SJSA1 (cell line): ENCODE measurements around the genes AWAT2 and OGT.

DNA sequence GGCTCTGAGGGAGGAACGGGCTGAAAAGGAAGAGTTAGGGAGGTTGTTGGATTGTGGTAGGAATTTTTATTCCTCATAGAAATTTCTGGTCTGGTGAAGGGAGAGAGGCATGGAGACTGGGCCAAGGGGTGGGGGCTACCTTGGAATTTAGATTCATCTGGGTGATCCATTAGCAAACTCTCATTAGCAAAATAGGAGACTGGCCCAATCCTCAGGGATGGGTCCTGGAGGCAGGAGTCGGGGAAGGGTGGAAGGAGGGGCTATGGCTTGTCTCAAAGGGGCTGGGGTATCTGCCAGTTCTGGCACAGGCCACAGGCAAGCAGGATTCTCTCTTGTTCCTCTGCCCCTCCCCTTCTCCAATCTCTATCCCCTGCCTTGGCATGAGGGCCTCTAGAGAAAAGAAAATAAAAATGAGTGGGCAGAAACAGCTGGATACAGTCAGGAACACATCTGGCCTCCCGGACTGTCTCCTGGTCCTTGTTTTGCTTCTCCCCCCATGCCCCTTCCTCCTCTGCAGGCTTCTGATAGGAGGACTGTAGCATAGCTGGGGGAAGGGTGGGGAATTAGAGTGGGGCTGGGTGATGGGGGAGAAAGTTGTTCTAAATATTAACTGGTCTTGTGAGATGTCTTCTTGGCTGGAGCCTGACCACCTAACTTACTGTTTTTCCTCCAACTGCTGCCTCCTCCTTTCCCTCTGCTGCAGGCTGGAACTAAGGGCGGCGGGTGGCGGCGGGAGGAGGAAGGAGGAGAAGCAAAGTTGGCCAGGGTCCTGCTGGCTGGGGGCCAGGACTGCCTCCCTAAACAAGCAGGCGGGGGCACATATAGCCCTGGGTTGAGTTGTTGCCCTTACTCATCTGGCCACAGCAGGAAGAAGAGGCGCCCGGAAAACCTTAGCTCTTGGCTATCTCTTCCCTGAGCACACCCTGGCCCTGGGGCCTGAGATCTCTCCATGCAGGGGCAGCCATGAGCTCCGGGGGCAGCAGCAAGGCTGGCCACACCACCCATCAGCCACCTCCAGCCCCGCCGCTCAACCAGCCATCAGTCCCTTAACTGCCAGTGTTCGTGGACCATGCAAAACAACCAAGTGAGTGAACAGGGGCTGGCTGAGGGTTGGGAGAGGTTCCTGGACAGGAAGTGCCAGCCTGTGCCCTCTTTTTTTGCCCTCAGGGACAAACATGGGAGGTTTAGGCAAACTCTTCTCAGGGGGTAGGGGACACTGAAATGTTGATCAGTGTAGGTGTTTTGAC, 53.4 kb upstream of the LAS1L start:
- RAMPAGE, long total RNA: no peak

DNA sequence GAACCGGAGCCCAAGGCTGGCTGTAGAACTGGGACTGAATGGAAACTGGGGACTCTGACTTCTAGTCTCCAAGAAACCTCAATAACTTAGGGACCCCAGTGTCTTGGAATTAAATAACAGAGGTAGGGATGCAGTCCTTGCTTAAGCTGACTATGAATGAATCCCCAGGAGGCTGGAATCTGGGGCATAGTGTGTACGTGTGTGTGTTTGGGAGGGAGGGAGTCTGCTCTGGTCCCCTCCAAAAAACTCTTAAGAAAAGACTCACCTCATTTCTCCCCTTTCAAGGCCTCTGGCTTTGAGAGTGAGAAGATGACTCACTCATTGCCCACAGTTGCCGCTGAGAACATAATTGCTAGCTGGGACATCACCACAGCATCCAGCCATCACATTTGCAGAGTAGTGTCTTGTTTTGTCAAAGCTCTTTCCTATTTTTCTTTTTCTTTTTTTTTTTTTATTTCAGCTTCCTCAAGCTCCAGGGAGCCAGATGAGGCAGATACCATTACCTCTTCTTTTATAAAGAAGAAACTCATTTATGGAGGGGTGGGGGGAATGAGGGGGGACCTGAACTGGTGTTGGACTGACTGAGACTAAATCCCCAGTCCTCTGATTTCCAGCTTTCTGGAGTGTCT, 61.7 kb upstream of the LAS1L start:
- RAMPAGE, long total RNA: no peak

DNA sequence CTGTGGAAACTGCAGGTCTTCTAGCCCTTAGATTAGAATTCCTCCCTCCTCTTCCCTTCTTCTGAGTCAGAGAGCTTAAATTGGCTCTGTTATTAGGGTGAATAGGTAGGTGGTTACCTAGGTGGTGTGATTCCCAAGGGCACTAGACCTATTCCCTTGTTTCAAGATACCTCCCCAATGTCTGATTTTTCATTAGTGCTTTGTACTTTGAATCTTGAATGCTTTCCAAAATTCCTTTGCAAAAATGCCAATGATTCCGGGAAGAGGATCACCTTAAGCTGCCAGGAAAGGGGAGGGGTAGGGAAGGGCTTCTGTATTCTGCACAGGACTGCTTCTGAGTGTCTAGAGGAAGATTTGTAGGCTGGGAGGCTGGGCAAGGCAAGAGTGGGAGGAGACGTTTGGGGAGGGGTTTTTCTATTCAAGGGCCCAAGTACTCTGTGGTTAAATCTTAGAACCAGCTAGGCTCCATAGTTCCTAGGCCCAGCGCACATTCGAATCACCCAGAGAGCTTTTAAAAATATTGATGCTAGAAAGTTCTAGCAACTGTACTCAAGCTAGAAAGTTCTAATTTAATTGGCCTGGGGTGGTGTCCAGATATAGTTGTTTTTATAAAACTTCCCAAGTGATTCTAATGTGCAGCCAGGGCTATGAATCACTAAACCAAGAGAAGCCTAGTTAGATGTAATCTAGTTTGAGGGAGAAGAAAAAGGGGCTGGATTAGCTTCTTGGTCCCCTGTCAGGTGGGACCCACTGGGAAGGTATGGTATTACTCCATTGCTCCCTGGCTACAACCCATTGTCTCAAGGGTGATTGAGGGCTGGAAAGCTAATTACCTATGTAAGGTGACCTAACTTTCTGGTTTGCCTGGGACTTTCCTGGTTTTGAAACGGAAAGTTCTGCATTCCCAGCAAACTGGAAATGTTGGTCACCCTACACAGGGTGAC, 24.2 kb upstream of the MSN start:
- RAMPAGE, long total RNA: no peak

- RAMPAGE, long total RNA: no peak
Observed at GRCh38 chrX:65678857-65679533, 11.5 kb downstream of the MSN start.

GRCh38 chrX:68210062-68210400, 223.3 kb downstream of the OPHN1 start:
- RAMPAGE, long total RNA: no peak

GRCh38 chrX:68998577-68999307, 166.5 kb downstream of the PJA1 start:
- RAMPAGE, long total RNA: no peak

GRCh38 chrX:69126604-69127031, 38.6 kb downstream of the PJA1 start:
- RAMPAGE, long total RNA: no peak

DNA sequence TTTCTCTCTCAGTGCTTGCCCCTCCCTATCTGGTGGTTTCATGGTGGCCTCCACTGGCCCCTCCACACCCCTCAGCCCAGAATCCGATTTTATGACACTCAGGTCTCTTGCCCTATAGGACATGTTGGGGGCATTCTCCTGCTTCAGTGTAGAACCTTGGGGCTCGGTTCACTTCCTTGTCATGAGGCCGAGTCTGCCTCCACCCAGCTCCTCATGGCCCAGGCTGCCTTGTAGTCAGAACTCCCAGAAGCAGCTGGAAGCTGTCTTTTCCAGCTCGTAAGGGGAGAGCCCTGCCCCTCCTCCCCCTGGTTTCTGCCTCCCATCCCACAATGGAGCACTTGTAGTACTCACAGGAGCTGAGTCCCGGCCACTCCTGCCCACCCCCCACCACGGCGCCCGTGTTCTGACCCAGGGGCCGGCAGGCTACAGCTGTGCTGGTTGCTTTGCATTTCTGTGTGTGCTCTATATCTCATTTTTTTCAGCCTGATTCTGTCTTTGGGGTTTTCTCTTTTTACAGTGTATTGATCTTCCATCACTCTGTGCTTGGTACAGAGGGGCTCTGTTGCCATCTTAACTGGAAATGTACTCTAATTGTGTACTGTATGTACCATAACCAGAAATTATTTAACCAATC, 24.7 kb upstream of the PJA1 start:
- RAMPAGE, long total RNA: no peak

- RAMPAGE, long total RNA: no peak
Observed at GRCh38 chrX:69503840-69504283, 264 bp upstream of the NALF2 start.

- RAMPAGE, long total RNA: no peak
Observed at GRCh38 chrX:69616920-69617177, 936 bp downstream of the EDA start.

DNA sequence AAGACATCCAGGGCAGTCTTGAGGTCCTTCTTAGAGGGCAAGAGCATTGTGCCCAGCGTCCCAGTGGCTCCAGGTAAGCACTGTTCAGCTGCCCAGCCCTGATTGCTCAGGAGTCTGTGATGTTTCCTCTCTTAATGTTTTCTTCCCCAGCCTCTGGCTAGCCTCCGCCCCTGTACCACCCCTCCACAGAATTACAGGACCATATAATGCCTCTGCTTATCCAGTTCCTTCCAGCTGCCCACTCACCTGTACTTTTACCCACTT, at the start of gene AWAT2:
TSS of gene AWAT2 (minus strand) at position 53 of the 264 bp plus-strand sequence.
- RAMPAGE, long total RNA: no peak

DNA sequence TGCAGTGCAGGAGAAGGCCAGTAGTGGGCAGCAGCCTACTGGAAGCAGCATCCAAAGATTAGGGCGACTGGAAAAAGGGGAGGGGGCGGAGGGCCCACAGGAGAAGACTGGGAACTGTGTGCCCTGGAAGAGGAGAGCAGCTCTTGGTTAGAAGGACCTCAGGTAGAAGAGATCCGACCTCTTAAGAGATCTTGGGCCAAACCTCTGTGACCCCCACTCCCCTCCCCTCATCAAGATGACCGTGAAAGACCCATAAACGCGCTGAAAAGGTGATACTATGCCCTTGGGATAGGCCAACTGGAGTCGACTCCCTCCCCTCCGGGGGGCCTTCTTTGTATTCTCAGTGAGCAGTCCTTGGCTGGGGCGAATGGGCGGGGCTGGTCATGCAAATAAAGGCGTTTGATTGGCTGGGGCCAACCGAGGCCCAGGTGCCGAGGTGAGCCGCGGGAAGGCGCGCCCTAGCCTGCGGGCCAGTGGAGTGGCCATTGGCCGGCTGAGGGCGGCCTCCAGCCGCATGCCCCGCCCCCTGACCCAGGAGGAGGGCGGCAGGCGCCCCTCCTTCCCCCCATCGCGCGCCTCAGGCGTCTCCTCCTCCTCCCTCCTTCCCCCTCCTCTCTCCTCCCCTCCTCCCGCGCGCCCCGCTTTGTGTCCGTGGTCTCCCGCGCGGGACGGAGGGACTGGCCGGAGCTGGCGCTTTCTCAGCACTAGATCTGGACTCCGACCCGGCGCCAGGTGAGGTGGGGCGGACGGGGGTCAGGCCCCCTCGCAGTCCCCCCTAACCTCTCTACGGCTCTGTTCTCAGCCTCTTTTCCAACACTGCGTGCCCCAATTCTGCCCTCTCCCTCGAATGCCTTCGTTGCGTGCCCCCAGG, 10.1 kb downstream of the DLG3 start:
- RAMPAGE, long total RNA: no peak

DNA sequence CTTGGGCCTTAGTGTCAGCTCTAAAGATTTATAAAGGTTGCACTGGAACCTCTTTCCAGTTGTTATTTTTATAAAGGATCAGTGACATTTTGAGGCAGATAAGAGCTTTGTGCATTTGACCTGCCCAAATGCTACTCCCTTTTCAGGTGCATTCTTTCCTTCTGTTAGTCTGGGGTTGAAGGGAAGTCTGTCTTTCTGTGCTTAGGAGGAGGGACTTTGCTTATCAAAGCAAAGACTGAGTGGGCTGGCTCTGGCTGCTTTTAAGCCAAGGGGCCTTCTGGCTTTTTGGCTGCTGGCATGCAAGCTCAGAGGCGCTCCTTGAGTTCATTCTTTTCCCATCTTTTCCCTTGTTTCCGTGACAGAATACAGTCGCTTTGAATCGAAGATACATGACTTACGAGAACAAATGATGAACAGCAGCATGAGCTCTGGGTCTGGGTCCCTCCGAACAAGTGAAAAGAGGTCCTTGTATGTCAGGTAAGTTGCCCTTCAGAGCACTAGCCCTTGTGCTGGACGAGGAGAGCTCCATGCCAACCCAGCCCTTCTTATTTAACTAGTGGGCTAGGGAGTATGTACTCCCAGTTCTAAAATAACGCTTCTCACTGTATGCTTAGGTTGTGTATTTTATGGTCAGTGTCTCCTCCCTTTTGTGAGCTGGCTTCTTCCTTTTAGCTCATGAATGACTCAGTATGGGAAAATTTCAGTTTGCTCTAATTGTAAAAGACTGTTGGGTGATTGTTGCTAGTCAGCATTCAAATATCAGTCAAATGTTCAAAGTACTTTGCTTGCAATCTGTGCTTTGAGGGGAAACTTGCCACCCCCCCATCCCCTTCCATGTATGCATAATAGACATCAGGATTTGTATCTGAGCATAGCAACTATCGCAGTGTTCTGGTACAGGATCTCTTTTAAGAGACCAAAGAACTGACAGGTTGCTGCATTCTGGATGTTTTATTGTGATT, 34.4 kb downstream of the DLG3 start:
- RAMPAGE, long total RNA: no peak

DNA sequence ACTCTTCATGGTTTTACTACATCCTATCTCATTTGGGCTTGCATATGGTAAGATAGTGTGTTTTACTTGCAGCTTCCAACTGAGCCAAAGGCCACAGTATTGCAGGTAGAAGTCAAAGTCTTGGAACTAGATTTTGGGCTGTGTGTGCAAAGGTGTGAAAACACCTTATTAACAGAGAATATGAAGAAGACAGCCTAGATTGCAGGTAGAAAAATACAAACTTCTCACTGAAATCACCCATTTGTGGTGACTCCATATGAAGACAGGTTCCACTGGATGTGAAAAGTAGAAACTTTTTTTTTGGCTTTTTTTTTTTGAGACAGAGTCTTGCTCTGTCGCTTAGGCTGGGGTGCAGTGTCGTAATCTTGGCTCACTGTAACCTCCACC, 46.0 kb downstream of the DLG3 start:
- RAMPAGE, long total RNA: no peak

DNA sequence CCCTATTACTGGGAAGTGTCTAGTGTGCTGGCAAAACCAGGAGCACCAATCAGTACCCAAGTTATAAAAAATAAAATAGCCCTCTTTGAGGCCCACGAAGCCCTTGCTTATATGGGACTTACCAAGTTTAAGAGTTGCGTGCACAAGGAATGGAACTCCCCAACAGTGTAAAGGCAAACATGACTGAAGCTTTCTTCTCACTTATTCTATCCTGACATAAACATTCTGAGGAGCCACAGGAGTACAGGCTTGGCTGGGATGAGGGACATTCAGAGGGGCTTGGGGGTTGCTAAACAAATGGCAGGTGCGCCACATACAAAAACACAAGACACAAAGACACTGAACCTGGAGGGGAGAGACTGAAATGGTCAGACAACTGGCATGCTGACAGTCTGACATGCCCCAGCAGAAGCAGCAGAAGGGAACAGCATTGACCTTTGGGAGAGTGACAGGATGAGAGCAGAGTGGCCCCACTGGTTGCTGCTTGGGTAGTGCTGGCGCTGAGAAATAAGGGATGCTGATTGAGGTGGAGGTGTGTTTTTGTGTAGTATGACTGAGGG, 556 bp upstream of the NLGN3 start:
- RAMPAGE, long total RNA: no peak

DNA sequence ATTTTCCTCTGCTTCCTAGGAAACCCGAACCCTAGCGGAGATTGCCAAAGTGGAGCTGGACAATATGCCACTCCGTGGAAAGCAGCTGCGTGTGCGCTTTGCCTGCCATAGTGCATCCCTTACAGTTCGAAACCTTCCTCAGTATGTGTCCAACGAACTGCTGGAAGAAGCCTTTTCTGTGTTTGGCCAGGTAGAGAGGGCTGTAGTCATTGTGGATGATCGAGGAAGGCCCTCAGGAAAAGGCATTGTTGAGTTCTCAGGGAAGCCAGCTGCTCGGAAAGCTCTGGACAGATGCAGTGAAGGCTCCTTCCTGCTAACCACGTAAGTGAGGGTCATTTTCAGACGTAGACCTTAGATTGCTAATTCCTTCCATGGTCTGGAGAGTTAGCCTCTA, 7.3 kb upstream of the ITGB1BP2 start:
- RAMPAGE, long total RNA: no peak

DNA sequence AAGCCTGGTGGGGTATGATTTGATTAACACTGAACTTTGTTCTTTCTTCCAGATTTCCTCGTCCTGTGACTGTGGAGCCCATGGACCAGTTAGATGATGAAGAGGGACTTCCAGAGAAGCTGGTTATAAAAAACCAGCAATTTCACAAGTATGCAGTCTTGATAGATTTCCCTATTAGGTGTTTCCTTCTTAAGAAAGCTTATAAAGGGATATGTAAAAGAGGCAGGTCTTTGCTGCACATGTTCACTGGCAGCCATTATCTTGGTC, 5.1 kb upstream of the ITGB1BP2 start:
- RAMPAGE, long total RNA: no peak

DNA sequence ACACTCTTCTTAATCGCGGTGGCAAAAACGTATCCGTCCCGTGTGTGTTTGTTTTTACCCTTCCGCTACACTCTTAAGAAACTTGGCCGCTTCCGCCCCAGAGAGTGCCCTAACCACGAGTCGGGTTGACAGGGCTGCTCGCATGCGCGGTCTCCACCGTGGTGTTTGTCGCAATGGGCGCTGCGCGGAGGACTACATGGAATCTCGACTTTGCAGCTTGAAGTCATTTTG, 214 bp upstream of the OGT start:
- RAMPAGE, long total RNA: no peak

DNA sequence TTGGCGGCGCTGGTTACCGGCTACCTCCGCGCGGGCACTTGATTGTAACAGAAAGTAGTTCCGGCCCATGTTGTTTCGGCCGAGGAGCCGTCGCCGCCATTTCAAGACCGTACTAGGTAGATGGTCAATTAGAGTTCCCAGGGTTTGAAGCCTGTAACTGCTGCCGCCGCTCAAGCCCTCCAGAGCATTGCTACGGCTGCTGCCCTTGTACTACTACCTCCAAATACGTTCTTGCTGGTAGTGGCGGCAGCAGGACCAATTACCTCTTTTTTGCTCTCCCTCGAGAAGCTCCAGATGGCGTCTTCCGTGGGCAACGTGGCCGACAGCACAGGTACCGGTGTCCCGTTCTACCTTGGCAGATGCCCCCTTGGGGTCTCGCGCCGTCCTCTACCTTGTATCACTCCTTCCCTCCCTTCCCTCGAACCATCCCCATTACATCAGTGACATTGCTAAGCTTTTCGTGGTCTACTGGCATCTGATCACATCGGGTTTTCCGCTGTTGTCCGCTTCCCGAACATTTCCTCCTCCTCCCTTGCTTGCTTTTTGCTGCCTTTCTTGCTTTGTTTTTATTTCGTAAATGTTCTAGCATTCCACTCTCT, at the start of gene OGT:
TSS of gene OGT (plus strand) at position 99 of the 599 bp plus-strand sequence.
- RAMPAGE, long total RNA: no peak

DNA sequence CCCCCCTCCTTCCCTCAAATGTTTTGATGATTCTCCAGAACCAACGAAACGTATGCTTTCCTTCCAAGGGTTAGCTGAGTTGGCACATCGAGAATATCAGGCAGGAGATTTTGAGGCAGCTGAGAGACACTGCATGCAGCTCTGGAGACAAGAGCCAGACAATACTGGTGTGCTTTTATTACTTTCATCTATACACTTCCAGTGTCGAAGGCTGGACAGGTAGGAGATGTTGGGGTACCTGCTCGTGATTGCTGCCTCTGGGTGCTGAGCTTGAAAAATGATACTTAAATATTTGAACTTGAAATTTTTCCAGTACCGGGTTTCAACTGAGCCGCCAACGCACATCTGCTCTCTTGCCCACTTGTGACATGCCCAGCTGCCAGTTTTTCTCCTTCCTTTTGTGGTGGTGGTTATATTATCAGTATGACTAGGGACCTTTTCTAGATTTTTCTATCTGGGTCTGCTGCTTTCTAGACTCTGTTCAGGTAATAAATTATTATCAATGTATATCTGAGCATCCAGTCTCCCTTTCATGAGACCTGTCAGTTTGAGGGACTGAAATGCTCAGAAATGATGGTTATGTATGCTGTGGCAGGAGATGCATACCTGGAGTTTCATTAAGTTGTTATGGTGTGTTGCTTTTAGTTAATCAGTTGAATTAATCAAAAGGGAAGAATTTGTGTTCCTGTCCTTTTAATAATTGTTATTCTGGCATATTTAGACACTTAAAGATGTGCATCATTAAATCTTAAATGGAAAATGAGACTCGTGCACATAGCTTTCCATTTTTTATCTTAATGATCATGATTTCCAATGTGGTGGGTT, 3.4 kb downstream of the OGT start:
- RAMPAGE, long total RNA: no peak